ENCODE measurements around a stretch of chr15.

DNA sequence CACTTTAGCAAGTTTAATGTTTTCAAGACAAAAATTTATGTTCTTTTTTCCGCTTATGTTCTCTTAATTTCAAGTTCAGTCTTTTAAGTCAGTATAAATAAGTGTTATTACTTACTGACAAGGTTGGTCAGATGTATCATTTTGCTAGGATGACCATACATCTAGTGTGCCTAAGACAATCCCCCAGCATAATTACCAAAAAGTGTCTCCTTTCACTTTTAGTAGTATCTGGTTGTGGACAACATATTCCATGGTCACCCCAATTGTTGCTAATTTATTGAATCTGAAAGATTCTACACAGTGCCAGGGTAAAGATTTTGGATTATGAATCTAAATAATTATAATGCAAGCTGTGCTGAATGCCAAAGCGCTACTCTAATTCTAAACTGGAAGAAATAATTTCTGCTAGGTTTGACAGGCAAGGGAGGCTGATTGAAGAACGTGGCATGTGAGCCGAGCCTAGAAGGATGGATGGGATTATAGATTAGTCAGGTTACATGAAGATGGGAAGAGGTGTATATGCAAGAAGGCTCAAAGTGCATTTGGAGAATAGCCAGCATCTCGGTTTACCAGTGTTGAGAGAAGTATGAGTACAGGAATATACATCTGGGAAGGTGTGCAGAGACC is 141.3 kb downstream of the NEO1 start:
- RRBS = no CpG with 5 or more reads among the region's 5 CpGs

GRCh38 chr15:73225363-73225823 is 143.4 kb downstream of the HCN4 start:
- RRBS = no CpG with 5 or more reads among the region's 9 CpGs

DNA sequence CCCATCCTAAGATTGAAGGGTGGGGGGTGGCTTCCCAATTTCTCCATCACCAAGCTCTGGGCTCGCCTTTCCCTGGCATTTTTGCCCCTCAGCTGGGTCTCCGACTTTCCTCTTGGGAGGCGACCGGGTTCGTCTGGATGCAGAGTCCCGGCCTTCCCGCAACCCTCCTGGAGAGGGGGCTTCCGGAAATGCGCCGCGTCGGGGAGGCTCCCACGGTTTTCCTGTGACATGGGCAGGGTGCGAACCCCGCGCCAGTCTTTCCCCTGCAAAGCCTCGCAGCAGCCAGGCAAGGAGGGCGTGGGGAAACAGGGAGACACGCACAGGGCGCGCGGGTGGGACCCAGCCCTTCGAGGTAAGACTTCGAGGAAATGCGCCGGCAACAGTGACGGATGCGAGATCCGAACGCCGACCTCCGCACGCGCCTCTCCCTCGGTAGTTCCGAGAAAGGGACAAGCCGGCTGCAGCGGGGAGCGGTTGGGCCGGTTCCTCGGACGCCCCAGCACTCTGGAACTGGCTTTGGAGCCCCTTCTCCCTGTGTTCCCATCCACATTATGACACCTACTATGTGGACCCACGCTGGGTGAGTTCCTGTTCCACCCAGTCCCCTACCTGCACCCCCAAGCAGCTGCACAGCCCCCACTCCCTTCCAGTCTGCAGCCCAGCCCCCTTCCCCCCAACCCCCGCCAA is 566 bp upstream of the HCN4 start:
- RRBS = 11% methylated on average over 11 of the region's 44 CpGs

DNA sequence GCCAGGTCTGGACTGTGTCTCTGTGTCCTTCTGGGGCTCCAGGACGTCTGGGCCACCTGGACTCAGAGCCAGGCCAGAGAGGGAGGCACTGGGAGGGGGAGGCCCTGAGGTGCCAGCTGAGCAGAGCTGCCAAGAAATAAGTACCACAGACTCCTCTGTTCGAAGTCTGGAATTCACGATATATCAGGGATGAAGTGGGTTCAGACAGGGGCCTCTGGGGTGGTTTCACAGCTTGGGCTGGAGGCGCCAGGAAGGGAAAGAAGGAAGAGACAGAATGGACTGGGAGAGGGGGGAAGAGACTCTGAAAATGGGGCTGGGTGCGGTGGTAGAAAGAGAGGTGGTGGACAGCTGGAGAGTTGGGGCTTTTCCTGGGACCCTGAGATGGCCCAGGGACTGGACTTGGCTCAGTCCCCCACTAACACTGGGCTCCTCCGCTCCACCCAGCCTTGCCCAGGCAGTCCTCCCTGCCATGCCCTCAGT is 6.1 kb upstream of the HCN4 start:
- RRBS = no CpG with 5 or more reads among the region's 6 CpGs

- RRBS = no CpG with 5 or more reads among the region's 4 CpGs
Measured at GRCh38 chr15:73555128-73555599, 78.0 kb downstream of the NPTN start.

GRCh38 chr15:73727605-73728027 is 25.5 kb downstream of the INSYN1 start:
- RRBS = no CpG with 5 or more reads among the region's 5 CpGs

DNA sequence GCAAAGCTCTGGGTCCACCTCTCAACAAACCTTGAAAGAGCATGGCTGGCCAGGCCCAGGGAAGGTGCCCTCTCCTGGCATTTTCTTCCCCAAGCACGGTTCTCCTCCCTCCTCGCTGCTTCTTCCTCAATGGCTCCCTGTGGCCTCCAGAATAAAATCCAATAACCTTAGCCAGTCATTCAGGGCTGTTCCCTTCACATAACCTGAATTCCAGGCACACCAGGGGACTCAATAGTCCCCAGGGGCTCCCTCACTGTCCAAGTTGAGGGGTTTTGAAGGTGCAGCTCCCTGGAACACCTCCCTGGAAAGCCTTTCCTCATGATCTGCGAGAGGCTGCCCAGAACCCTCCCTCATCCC is 11.9 kb downstream of the TBC1D21 start:
- RRBS = no CpG with 5 or more reads among the region's 3 CpGs

DNA sequence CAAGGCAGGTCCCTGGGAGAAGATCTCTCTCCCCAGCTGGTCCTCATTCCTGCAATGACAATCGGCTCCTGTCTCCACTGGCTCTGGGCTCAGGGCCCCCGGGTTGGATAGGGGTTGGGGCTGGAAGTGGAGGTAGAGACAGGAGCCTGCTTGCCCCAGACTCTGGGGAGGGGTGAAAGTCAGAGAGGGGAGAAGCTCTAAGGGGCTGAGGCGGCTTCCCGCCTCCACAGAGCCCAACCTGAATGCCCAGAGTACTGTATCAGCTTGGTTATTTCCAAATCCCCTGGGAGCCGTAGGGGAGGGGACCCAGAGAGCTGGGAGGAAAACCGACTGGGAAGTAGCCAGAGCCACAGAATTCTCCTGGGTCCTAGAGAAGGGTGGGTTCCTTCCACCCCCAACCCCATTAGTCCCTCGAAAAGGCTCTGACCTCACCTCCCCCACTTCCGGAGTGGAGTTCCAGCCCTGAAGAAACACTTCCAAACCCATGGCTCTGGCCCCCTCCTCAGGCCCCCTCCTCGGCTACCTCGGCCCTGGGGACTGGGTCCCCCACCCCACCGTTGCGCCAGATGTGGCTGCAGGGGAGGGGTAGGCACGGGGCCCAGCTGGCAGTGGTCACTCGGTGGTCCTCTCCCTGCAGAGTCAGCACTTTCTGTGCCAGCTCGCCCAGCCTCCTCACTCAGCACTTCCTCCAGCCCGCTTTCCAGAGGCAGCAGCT is 3.7 kb upstream of the LOXL1 start:
- RRBS = no CpG with 5 or more reads among the region's 16 CpGs

DNA sequence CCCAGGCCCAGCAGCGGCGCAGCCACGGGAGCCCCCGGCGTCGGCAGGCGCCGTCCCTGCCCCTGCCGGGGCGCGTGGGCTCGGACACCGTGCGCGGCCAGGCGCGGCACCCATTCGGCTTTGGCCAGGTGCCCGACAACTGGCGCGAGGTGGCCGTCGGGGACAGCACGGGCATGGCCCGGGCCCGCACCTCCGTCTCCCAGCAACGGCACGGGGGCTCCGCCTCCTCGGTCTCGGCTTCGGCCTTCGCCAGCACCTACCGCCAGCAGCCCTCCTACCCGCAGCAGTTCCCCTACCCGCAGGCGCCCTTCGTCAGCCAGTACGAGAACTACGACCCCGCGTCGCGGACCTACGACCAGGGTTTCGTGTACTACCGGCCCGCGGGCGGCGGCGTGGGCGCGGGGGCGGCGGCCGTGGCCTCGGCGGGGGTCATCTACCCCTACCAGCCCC is 788 bp downstream of the LOXL1 start:
- RRBS = under 1% methylated on average over 28 of the region's 60 CpGs

DNA sequence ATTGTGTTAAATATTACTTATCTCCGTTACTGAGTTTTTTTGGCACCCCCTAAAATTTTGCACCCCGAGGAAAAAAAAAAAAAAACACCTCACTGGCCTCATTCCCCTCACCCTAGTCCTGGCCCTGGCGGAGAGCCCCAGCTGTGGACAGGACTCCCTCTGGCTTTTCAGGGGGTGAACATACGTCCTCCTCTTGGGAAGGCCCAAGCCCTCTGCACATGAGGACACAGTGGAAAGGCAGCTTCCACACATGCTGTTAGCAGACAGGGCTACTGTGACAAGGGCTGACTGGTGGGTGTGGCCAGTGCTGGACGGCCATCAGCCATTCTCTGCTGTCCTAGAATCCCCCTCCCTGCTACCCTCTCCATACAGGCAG is 2.5 kb downstream of the LOXL1 start:
- RRBS = no CpG with 5 or more reads among the region's 5 CpGs

DNA sequence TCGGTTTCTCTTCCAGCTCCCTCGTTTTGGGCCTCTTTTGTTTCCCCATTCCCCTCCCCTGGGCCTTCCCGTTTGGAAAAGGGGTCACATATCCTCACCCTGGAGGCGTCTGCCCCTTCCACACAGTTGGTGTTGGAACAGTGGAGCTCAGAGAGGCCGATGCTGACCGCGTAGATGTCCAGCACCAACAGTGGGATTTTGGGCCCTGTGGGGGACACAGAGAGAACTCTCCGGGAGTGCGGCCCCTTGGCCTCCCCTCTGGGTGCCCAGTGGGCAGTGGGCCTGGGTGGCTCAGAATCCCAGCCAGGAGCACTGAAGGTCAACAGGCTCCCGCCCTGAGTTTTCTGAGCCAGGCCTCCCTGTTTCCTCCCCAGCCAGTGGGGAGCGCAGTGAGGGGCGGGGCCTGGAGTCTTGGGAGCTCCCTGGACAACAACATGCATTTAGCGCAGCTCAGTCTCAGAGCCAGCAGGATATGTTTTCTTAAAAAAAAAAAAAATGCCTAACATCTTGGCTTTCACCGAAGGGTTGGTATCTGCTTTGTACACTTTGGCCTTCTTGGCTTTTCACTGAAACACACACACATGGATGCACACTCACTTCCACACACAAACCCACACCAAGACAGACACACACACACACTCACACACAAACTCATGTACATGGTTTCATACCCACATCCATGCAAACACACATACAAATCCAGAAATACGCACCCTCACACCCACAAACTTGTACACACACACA is 639 bp upstream of the ISLR start:
- RRBS = no CpG with 5 or more reads among the region's 15 CpGs

- RRBS = 12% methylated on average over 4 of the region's 13 CpGs
Measured at GRCh38 chr15:74228753-74229056, 7.4 kb upstream of the CCDC33 start.

GRCh38 chr15:74276732-74276999 is 40.5 kb downstream of the CCDC33 start:
- RRBS = no CpG with 5 or more reads among the region's 2 CpGs

DNA sequence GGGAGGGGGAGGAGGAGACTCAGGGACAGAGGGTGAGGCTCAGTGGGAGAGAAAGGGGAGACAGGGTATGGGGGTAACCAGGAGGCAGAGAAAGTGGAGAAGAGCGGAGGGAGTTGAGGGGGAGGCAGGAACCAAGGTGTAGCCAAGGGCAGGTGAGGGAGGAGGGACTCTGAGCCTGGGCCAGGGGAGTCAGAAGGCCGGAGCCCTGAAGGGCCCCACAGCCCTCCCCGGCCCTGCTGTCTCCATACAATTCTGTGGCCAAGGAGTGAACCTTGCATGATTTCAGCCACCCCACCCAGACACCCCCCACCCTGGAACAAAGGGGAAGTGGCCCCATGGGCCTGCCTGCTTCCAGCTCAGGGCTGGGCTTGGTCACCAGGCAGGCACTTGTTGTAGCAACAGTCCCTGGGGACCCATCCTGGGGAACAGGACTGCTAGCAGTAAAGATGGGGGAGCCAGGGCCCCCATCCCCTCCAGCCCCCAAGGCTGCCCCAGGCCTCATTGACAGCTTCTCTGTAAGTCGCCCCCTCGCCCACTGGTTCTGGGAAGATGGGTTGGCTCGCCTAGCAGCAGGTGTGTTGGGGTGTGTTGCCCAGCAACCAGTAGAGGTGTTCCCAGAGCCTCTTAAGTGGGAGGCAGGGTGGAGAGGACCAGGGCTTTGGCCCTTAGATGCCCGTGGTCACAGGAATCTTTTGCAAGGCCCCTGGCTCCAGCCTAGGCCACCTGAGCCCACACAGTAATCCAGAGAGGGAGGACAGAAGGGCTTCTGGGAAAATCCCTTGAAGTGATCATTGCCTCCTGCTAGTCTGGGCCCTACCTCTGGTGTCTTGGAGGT is 49.1 kb downstream of the CYP11A1 start:
- RRBS = no CpG with 5 or more reads among the region's 7 CpGs

DNA sequence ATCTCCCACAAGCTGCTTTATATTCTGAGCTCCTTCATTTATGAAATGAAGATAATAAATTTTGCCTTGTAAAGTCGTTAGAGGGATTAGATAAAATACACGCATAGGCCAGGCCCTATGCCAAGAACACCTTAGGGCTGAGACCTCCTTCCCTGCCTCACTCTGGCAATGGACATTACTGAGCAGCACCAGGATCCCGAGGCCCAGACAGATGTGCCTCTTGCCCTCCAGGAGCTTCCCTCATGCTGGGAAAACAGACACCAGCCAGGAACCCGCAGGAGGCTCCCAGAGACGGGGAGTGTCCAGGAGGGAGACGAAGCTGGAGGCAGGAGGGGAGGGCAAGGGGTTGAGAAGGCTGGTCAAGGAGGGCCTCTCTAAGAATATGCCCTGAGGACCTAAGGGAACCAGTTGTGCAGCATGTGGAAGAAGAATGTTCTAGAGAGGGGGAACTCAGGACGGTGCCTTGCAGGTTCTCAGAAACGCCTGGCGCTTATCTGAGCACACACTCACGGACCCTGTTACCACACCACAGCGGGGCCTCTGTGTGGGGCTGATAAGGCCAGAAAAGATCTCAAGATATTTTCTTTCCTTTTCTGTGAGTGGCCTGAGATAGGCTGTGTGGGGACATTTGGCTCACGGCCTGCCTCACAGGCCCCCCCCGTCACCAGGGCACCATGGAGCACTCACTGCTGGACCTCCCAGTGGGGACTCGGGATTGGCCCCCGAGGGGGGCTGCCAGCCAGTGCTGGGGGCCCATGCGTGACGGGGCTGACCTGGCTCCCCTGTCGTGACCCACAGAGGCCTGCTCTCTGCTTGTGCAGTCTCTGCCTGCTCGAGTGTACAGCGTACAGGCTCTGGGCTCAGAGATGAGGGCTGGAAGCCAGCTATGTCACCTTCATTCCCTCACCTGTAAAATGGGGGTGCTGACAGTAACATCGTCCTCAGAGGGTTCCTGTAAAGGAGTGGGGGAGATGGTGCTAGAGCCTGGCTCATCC is 22.0 kb upstream of the CYP11A1 start:
- RRBS = no CpG with 5 or more reads among the region's 21 CpGs

- RRBS = no CpG with 5 or more reads among the region's 1 CpG
Measured at GRCh38 chr15:74396881-74397311, 29.4 kb upstream of the CYP11A1 start.

- RRBS = no CpG with 5 or more reads among the region's 12 CpGs
Measured at GRCh38 chr15:74402851-74403510, 30.8 kb downstream of the SEMA7A start.

GRCh38 chr15:74423751-74424532 is 9.8 kb downstream of the SEMA7A start:
- RRBS = no CpG with 5 or more reads among the region's 8 CpGs

DNA sequence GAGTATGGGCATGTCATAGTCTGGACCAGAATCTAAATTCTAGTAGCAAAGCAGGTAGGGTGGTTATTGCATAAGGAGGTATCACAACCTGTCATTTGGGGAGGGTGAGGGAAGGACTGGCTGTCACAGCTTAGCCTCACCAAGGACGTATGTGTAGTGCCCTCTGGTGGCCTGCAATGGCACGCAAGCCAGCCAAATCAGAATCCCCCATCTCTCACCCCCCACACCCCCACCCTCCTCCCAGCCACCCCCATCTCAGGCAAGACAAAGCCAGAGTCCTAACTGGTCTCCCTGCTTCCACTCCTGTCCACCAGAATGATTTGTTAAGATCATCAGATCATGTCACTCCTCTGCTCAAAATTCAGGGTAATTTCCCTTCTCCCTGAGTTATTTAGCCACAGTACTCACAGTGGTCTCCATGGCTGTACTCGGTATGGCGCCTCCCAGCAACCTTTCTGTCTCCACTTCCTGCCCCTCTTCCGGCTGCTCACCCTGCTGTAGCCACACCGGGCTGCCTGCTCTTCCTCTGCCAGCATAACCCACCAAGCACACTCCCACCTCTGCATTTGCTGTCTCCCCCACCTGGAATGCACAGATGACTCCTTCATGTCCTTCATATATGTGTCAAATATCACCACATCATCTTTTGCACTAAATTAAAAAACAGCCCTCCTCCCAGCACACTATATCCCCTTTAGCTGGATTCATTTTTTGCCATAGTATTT is 29.0 kb upstream of the UBL7 start:
- RRBS = no CpG with 5 or more reads among the region's 6 CpGs

GRCh38 chr15:74545719-74546700 is 5.0 kb downstream of the ARID3B start:
- RRBS = 6% methylated on average over 2 of the region's 24 CpGs

Measured in hTERT-HM (cell line).